Hematopoietic multipotent progenitor cell (in vitro differentiated cells): ENCODE measurements around the genes TAT, MARVELD3 and HPR.

- CAGE, long polyA plus RNA, result no peak
These were observed at the start of gene TAT for GRCh38 chr16:71576662-71577514. TSS of gene TAT (minus strand) at chr16:71577092.

DNA sequence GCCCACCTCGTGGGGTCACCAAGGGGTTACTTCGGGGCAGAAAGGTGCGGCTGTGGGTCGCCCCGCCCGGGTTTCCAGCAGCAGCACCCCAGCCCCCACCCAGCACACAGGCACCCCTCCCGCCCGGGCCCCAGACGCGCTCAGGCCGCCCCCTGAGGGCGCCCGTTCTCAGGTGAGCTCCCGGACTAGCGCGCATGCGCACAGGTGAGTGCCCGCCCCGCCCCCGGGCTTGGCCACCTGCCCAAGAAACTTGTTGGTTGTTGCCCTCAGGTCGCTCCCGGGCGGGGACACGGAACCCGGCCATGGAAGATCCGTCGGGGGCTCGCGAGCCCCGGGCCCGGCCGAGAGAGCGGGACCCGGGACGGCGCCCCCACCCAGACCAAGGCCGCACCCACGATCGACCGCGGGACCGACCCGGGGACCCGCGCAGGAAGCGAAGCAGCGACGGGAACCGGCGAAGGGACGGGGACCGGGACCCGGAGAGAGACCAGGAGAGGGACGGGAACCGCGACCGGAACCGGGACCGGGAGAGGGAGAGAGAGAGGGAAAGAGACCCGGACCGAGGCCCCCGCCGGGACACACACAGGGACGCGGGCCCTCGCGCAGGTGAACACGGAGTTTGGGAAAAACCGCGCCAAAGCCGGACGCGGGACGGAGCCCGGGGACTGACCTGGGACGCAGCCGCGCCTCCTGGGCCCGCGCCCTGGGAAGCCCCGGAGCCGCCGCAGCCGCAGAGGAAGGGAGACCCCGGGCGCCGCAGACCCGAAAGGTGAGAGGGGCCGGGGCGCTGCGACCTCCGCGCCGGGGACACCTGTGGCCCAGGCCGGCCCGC is at the start of gene MARVELD3:
MARVELD3 (plus strand) TSS at position 257 of the 832 bp plus-strand sequence.
- CAGE, long polyA plus RNA, result no peak

DNA sequence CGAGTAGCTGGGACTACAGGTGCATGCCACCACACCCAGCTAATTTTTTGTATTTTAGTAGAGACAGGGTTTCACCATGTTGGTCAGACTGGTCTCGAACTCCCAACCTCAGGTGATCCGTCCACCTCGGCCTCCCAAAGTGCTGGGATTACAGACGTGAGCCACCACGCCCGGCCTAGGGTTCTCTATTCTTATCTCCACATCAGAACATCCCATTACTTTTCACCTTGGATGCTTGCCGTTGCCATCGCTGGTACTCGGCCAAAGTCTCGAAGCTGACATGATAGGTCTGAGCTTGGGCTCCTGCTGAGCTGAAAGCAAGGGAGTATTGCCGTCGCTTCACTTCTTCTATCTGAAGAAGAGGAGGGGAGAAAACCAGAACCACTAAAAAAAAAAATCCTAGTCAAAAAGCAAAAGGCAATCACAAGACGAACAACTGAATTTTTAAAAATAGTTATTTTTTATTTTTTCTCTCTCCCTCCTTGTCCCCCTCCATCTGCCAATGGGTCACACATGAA is 40.2 kb downstream of the PHLPP2 start:
- CAGE, long polyA plus RNA, result no peak

DNA sequence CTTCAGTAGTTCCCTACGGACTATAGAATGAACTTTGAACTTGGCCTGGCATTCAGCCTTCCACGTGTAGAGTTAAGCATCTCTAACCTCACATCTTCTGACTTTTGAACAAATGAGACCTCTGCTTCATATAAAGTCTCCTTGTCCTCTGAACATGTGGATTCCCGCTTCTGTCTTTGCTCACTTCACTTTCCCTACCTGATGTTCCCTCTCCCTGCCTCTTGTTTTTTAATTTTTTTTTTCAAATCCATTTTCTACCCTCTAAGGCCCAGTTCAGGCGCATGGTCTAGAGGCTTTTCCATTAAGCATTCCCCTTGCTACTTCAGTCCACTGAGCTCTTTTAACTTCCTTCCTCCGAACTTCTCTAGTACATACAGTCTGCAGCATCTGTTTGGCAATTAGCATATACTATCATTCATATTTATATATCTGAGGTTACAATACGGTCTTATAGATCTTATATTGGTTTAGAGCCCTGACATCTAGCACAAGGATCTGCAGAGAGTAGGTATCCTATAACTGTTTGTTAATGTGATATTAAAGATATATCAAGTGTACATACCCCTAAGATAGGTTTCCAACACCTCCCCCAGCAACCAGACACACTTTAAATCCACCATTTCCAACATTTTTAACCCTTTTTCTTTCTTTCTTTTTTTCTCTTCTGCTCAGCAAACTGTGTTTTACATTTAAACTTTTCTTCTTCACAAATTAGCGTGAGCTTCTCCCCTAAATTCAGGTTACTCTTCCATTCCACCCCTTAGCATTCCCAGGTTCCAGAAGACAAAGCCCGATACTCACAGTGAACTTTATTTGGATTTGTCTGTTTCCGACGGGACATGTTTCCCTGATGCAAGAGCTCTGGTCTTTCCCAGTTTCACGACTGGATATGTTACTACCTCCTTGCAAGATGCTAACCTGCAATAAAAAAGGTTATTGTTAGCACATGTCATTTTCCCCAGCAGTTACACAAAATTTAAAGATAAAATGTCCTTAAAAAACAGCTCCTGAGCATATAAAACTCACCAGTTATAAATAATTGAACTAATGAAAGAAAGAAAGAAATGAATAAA is 4.5 kb downstream of the ZNF821 start:
- CAGE, long polyA plus RNA, result no peak

DNA sequence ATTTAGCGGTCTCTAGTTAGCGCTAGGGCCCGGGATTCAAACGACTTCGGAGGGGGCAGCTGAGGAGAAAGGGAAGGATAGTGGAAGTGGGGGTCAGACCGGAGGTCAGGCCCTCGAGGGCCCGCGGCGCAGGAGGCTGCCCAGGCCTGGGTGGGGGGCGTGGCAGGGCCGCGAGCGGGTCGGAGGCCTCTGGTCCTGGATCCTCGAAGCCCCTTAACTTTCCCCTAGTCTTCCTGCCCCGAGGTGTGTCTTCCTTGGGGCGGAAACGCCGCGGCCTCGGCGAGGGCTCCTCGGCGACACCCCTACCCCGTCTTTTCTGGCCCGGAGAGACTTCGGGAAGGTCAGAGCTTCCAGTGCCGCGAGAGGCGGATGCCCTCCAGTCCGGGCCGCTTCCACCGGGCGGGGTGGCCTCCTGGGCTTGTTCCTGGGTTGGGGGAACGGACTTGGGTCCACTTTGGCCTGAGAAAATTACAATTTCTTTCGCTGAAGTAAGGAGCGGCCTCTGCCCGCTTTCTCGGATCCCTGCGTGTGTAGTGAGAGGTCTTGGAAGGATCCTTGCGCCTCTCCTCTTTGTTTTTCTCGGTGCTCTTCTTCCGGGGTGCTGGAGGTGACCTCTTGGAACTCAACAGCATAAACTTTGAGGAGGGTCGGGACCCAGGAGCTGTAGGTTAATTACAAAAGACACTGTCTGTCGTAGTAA is 468 bp downstream of the IST1 start:
- CAGE, long polyA plus RNA, result no peak

GRCh38 chr16:71896562-71897470 is 1.5 kb downstream of the IST1 start:
- CAGE, long polyA plus RNA, result no peak

DNA sequence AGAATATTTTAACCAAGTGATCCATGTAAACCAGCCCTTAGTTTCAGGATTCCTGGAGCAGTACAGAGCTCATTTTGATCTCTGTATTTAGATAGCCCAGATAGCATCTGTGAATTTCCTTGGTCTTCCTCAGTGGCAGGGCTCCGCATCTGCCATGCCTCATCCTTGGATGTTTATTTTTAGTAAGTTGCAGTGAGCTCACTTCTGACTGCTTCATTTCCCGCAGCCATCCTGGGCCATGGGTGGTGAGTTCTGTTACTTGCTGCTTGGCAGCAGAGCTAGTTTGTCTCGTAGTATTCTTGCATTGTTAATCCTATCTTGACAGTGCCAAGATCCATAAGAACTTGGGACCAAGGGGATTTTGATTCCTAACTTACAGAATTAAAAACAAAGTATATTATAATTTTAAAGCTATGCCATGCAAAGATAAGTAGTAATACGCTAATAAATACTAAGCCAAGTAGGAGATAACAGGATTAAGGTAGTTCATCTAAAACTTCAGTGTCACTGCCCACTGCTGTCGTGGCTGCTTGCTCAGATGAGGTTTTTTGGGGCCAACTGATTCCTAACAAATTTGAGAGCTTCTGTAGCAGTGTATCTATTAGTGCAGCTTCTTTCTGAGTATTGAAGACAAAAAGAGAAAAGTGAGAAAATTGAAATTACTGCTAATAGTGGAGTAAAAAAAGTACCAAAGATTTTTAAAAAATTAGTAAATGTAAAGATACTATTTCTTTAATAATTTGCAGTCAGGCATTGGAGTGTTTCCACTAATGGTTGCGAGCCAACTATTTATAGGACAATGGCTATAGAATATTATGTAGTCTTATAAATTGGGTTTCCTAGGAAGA is 34.0 kb downstream of the IST1 start:
- CAGE, long polyA plus RNA, result no peak

DNA sequence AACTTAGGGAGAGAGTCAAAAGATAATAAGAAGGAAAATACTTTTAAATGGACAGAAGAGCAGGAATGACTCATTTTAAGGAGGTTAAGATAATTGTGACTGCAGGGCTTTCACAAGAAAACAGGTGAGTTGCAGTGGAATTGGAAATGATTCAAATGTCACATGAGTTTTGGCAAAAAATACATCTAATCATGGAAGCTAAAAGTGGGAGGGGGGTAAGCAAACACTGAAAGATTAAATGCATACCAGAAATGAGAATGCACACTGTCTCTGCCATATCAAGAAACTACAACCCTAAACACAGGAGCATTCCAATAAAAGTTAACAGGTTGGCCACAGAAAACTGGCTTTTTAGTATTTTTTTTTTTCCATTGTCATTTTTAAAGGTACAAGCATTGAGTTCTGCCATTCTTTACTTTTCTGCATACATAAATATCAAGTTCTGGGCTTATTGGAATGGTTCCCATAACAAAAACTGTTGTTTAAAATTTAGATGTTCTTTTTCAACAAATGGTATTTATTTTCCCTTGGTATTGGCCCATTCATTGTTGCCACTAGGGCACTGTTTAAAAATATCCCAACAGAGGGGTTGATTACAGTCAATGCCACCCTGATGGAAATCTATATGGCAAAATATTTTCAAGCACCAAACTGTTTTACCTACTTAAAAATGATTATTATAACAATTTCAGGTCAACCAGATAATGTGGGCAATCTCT is 35.1 kb downstream of the IST1 start:
- CAGE, long polyA plus RNA, result no peak

DNA sequence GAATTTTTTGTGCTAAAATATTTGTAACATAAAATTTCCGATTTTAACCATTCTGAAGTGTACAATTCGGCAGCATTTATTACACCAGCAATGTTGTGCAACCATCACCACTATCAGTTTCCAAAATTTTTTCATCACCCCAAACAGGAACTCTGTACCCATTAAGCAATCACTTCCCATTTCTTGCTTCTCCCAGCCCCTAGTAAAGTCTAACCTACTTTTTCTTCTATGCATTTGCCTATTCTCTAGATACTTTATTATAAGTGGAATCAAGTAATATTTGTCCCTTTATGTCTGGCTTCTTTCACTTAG is 2.5 kb upstream of the HP start:
- CAGE, long polyA plus RNA, result no peak

- CAGE, long polyA plus RNA, result no peak
These were observed at the start of gene HPR for GRCh38 chr16:72063212-72063615. TSS of gene HPR (plus strand) at chr16:72063226.

DNA sequence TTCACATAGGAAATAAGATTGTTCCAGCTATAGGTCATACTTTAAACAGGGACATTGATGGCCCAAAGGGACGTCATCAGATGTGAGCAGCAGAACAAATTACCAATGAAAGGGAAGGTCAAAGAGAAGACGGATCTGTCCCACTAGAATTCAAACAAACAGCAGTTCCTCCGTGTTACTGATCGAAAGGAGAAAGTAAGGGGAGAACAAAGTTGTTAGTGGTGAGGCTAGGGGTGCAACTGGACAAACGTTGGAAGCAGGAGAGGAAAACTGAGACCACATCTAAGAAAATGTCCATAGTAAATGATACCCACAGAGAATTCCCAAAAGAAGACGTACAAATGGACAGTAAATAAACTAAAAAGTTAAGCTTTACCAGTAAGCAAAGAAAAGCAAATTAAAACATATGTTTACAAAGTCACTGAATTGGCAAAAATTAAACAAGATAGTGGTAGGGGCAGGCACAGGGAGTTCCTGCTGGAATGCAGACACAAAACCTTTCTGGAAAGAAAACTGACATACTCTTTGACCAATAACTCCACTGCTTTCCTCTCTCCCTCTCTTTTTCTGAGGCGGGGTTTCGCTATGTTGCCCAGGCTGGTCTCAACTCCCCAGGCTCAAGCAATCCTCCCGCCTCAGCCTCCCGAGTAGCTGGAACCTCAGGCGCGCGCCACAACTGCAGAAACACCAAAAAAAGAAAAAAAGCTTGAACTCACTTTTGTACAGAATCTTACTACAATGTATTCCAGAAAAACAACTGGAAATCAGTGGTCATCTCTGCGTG is 777 bp downstream of the TXNL4B start:
- CAGE, long polyA plus RNA, result no peak

DNA sequence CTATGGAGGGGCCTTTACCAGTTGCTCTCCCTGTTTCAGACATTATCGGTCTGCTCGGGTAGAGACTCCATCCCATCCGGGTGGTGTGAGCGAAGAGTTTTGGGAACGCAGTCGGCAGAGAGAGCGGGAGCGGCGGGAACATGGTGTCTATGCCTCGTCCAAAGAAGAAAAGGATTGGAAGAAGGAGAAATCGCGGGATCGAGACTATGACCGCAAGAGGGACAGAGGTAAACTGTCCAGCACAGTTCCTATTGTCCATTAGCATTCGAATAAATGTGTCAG is 3.1 kb downstream of the DHX38 start:
- CAGE, long polyA plus RNA, result start-site peak on the plus strand centred at position 142 of the sequence, 171 bp wide, 27 reads

DNA sequence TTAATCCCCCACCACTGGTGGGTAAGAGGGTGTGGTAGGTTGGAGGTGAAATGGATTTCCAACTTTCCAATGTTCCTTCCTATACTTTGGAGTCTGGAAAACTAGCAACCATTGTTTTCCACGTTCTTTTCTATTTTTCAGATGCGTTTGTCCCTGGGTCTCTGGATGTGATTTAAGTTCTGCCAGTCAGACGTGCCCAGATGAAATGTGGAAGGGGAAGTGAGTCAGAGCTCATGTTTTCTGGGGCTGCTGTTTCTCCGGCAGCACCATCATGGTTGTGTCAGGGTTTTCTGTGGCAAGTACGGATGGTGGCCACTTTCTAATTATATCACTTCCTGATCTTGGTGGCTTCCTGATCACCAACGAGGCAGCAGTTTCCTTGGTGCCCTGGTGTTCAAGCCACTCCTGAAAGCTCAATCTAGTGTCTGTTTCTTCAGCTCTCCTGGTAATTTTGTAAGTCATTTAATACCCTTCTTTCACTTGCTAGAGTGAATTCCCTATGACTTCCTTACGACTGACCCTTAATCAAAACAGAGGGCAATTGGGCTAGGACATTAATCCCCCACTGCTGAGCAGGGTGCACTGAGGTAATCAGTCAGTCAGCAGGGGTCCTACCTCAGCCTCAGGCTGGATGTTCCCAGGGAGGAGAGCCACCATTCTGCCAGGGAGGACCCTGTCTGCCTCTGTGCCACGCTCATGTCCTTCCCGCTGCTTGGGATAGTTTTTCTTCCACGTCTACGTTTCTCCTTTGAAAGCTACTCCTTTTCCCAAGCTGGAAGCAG is 31.6 kb upstream of the PMFBP1 start:
- CAGE, long polyA plus RNA, result no peak

DNA sequence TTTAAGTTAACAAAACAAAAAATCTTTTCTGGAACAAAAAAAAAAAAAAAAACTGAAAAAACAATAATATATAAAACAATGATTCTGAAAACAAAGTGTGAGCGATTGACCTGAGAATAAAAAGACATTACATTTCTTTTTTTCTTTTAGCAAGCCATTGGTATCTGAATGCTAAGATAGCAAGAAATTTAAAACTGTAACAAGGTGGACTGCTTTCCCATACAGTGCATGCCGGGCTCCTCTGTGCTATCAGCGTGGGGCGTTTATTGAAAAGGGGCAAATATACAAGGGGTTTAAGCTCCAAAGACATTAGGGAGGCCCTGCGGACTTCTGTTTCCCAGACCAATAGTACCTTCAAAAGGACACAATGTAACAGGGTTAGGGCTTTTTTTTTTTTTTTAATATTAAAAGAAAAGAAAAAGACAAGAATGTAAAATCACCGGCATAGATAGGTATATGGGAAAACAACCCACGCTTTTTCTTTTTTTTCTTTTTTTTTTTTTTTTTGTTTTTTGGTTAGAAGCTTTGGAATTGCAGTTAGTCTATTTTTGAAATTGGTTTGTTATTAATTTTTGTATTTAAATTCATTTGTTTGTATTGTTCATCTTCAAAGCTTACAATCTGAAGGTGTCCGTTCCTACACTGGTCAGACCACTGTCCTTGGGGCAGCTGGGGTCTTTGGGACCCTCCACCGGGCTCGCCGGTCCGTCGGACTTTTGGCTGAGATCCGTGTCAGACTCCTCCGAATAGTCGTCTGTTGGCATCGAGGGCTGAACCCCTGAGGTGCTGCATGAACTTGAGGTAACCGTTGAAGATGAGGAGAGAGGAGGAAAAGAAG is 261.2 kb downstream of the ZFHX3 start:
- CAGE, long polyA plus RNA, result no peak

- CAGE, long polyA plus RNA, result no peak
These were observed 122.9 kb downstream of the ZFHX3 start for GRCh38 chr16:72924917-72925593.

- CAGE, long polyA plus RNA, result no peak
These were observed 110.6 kb downstream of the ZFHX3 start for GRCh38 chr16:72937128-72937930.

DNA sequence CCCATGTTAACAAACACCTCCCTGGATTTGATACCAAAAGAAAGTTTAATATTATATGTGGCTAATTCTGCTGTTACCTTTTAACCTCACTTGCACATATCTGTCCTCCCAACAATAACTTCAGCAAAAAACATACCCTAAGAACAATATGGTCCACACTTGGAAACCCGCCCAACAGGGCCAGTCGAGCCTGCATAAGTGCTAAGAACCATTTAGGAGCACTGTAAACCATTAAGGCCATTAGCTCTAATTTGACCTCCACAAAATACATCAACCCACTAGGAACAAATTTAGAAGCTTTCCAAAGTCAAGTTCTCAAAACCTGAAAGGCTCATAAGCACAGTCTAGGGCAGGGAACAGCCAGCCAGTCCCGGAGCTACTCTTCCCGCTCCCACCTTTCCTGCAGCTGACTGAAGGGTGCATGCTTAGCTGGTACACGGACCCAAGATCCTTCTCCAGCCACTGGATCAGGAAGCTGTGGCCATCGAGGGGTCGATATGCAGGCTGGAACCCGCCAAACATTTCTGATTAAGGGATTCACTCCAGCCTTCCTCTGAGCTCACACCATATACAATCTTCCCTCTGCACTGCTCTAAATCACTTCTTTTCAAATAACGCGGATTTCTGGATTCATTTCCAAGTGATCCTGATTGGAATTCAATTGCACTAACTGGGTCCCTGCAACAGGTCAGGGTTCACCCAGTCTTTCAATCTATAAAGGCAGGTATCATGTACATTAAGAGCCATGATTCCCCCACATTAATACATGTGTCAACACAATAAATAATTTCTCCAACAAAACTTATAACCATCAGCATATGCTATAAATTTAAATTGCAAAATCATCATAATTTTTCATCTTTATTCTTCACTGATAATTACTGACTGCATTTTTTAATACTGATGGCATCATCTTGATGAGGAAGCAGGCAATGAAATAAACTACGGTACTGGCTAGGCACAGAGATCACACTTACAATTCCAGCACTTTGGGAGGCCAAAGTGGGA is 59.7 kb downstream of the ZFHX3 start:
- CAGE, long polyA plus RNA, result no peak

- CAGE, long polyA plus RNA, result no peak
These were observed 27.5 kb downstream of the ZFHX3 start for GRCh38 chr16:73020293-73020900.

GRCh38 chr16:73047149-73047882 is 612 bp downstream of the ZFHX3 start:
- CAGE, long polyA plus RNA, result no peak

DNA sequence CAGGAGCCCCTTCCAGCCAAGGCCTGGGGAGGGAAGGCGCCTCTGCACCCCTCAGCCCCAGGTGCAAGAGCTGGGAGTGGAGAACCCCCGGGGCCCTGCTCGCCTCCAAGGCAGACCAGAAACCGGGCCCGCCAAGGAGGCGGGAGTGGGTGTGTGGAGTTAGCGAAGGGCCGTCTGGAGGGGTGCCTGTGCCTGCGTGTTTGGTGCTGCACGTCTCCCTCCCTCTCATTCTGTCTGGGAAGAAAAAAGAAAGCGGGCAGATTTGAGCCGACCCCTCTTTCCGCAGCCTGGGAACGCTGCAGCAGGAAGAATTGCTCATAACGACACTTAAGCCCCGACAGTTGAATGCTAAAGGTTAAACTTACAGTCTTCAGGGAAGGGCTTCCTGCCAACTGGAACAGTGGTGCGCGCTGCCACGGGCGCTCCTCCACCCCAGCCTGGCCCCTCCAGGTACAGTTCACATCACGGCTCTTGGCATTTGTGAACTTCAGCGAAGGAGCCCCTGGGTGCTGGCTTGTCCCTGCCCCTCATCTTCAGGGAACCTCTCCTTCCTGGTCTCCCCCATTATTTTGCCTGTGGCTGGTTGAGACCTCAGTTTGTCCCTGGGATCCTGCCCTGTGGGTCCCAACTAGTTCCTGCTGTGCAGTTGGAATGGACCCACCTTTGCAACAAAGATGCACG is 19.2 kb upstream of the ZFHX3 start:
- CAGE, long polyA plus RNA, result no peak